Tongue (tissue), 2 donors: ENCODE measurements around a stretch of chr3.

- RAMPAGE, long total RNA = no peak
These were observed 77.0 kb upstream of the ATP11B start for GRCh38 chr3:182716295-182716775.

DNA sequence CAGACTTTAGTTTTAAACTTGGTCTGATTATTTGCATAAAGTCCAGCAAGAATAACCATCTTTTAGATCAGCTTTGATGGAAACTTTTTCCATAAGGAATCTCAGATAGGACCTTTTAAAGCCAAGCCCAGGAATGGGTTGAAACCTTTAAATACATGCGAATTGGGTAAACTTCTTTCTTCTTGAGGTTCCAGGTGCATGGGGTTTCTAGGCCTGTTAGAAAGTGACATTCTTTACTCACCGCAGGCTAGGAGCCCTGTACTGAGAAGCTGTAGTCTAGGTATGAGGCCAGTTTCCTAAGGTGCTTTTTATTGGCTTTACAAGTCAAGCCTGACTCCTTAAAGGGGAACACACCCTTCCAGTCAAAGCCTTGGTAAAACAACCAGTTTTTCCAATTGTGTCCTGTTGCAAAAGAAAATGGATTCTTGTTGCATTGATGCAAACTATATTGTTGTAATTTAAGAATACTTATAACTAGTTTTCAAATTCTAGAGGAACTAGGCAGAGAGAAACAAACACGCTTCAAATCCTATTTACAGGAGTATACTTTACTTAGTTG, 76.1 kb upstream of the ATP11B start:
- RAMPAGE, long total RNA = no peak

DNA sequence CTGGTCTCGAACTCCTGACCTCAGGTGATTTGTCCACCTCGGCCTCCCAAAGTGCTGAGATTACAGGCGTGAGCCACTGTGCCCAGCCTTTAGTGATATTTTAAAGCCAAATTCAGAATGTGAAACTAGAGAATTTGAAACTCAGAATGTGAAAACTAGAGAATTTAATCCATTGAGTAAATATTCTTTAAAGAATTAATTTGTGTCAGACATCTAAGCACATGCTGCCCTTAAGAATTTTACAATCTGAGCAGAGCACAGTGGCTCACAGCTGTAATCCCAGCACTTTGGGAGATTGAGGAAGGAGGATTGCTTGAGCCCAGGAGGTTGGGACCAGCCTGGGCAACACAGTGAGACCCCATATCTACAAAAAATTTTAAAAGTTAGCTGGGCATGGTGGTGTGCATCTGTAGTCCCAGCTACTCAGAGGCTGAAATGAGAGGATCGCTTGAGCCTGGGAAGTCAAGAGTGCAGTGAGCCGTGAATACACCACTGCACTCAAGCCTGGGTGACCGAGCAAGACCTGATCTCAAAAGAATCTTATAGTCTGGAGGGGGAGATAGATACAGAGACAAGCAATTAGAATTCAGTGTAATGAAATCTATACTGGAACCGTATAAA, 21.1 kb downstream of the ATP11B start:
- RAMPAGE, long total RNA = no peak

DNA sequence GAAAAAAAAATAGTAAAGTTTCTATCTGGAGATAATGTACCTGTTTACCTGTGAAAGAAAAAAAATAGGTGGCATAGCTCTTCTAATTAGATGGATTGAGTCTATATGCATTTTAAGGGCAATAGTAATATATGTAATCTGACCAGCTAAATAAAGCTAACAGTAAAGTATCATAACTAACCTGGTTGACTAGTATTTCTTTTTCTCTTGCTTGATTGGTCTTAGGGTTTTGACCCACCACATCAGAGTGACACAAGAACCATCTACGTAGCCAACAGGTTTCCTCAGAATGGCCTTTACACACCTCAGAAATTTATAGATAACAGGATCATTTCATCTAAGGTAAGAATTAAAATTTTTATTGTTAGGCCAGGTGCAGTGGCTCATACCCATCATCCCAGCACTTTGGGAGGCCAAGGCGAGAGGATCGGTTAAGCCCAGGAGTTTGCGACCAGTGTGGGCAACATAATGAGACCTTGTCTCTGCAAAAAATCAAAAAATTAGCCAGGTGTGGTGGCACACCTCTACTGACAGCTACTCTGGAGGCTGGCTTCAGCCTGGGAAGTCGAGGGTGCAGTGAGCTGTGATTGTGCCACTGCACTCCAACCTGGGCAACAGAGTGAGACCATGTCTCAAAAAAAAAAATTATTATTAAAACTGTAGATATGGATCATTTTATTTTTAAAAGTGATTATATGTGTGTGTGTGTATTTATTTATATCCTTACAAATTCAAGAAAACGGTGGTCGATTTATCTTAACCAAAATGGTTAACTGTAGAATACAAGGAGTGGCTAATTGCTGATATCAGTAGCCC, 26.9 kb downstream of the ATP11B start:
- RAMPAGE, long total RNA = no peak

- RAMPAGE, long total RNA = no peak
These were observed 41.5 kb downstream of the ATP11B start for GRCh38 chr3:182834595-182835489.

DNA sequence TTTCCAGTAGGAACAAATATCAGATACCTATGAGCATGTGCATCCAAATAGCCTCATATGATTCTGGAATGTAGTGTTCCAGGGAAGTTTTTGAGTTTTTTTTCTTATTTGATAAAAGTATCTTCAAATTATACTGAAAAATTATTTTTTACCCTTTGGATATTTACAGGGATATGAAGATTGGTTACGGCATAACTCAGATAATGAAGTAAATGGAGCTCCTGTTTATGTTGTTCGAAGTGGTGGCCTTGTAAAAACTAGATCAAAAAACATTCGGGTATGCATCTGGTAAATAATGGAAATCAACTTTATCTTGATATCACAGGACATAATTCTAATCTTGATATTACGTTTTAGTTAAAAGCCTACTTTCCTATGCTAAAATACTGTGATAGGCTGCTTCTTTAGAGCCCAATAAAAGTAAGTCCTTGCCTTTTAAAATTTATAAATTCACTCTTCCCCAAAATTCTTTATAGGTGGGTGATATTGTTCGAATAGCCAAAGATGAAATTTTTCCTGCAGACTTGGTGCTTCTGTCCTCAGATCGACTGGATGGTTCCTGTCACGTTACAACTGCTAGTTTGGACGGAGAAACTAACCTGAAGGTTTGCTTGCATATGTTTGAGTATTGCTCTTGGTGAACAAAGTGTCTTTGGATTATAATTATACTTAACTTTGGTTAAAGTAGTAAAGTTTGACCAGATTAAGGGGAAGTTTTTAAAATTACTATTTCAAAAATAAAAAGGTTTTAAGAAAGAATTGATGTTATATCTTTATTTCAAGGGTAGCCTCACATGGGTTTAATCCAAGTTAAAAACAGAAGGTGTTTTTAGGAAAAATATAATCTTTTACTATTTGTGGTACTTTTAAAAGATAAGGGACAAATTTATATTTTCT, 42.8 kb downstream of the ATP11B start:
- RAMPAGE, long total RNA = no peak

- RAMPAGE, long total RNA = no peak
These were observed 74.6 kb downstream of the ATP11B start for GRCh38 chr3:182867878-182868312.

DNA sequence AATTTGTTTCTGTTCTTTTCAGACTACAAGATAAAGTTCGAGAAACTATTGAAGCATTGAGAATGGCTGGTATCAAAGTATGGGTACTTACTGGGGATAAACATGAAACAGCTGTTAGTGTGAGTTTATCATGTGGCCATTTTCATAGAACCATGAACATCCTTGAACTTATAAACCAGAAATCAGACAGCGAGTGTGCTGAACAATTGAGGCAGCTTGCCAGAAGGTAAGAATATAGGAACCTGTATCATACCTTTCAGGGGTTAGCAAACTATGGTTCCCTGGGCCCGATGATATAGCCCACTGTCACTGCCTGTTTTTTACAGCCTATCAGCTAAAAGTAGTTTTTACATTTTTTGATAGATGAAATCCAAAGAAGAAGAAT, 80.5 kb downstream of the ATP11B start:
- RAMPAGE, long total RNA = no peak

GRCh38 chr3:182889989-182890376, 90.4 kb downstream of the DCUN1D1 start:
- RAMPAGE, long total RNA = no peak

GRCh38 chr3:183267054-183267718, 14.1 kb downstream of the B3GNT5 start:
- RAMPAGE, long total RNA = no peak

DNA sequence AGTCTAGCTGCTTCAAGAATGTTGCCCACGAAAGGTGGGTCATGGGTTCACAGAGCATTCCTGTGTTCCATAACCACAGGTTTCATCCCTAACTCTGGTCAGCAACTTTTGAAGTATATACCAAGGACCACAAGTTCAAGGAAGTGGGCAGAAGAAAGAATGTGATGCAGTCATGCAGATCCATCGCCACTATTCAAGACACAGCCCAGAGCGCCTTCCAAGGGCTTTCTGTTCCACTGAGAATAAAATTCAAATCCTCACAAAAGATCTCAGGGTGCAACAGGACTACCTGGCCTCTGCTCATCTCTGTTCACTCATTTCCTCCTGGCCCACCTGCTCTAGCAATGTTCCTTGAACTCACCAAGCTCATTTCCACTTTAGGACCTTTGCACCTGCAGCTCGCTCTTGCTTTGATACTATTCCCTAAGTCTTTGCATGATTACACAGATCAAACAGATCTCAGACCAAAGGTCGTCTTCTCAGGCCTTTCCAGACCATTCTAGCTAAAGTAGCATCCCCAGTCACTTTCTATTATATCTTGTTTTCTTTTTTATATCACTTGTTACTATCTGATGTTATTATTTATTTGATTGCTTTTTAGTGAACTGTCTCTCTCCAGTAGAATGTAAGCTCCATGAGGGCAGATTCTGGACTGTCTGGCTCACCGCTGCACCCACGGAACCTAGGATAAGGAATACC, 54.6 kb downstream of the B3GNT5 start:
- RAMPAGE, long total RNA = no peak

DNA sequence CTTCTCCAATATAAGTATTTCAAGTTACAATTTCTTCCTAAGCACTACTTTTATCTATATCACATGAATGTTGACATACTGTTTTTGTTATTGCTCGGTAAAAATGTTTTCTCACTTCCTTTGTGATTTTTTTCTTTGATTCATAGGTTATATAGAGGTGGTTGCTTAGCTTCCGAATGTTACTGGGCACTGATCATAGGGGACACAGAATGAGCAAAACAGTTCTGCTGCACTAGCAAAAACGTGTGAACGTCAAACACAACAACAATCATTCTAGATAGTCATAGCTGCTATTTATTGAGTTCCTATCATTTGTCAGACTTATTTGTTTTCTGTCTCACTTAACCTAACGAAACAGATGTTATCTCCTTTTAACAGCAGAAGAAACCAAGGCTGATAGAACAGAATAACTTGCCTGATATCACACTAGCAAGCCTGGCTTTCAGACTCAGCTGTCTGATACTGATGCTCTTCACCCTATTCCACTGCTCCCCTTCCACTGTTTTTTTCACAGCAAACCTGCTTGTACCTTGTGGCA, 79.0 kb downstream of the MCF2L2 start:
- RAMPAGE, long total RNA = no peak

GRCh38 chr3:183580200-183580763, 24.8 kb upstream of the KLHL6 start:
- RAMPAGE, long total RNA = no peak

GRCh38 chr3:183698793-183699865, 1.5 kb downstream of the YEATS2 start:
- RAMPAGE, long total RNA = no peak

- RAMPAGE, long total RNA = no peak
These were observed 37.4 kb downstream of the YEATS2 start for GRCh38 chr3:183735036-183735321.

GRCh38 chr3:183845407-183846089, 20.2 kb upstream of the MAP6D1 start:
- RAMPAGE, long total RNA = no peak

GRCh38 chr3:183880152-183880469, 4.6 kb downstream of the PARL start:
- RAMPAGE, long total RNA = no peak

DNA sequence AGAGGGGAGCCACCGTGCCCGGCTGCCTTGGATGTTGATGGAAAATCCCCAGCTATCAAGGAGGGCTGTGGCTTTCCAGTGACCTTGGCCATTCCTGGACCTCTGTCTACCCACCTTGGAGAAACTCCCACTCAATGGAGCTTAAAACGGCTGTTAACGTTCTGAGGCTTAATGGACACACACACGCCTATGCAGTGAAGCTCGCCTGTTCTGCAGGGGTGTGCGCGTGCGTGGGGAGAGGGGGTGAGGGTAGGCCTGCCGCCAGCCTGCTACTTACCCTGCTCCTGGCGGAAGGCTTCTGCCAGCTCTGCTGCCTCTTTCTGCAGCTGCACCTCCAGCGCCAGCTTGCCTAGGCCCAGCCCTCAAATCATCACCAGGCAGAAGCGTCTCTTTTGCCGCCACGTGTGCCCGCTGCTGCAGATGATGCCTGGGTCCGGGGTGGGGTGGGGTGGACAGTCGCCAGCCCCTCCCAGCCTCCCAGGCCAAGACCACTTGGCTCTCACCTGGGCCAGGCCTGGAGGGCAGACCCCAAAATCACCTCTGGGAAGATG, 23.3 kb upstream of the PARL start:
- RAMPAGE, long total RNA = no peak

DNA sequence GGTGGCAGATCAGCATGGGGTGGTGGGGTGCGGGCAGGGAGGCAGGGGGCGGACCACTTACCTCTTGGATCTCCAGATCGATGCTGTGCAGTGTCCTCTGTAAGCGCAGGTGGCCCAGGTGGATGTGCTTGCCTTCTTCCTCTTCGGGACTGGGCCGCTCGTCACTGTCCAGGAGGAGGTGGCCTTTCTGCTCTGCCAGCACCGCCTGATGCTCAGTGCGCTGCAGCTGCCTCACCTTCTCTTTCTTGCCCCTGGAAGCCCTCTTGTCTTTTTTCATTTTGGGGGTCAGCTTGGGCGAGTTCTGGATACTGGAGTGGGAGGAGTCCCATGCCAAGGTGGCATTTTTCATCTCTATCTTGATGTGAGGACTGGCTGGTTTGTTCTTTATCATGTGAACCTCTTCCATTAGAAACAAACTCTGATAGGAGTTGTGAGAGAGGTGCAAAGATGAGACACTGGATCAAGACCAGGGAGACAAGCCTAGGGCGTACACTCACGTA, 46.1 kb downstream of the ABCC5 start:
- RAMPAGE, long total RNA = no peak

GRCh38 chr3:184186262-184187099, 482 bp downstream of the ABCF3 start:
- RAMPAGE, long total RNA = no peak